ENCODE measurements around a stretch of chr11.

DNA sequence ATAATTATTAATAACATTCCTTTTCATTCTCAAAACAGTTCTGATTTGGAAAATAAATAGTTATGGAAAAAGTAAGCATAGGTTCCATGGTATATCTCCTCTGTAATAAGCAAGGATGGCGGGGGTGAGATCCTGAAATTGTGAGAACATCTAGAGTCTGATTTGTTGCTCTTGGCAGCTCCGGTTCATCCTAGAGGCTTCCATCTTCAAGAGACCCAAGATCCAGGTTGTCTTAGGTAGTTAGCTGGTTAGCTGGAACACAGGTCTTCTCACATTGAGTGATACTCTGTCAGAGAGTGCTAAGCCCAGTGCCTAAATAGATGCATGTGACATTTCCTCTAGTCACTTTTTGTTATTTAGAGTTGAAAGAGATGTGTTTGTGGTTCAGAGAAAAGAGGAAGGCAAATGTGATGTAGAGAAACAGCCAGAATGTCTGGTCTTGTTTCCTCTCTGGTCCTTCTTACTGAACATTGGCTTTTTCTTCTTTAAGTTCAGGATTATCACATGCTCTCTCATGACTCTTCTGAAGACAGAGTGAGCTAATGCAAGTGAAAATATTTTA, 75.2 kb downstream of the SWAP70 start:
- PRO-cap = no peak
- RAMPAGE, long total RNA, 3 experiments = no peak in any of the 3 experiments

GRCh38 chr11:9767978-9768367, 104.1 kb downstream of the SWAP70 start:
- PRO-cap = no peak
- RAMPAGE, long total RNA, 3 experiments = no peak in any of the 3 experiments

- PRO-cap = no peak
- RAMPAGE, long total RNA, 3 experiments = no peak in any of the 3 experiments
Measured at GRCh38 chr11:9922792-9923208, 258.9 kb downstream of the SWAP70 start.

GRCh38 chr11:10118143-10118566, 175.9 kb downstream of the SBF2 start:
- PRO-cap = no peak
- RAMPAGE, long total RNA, 3 experiments = no peak in any of the 3 experiments

DNA sequence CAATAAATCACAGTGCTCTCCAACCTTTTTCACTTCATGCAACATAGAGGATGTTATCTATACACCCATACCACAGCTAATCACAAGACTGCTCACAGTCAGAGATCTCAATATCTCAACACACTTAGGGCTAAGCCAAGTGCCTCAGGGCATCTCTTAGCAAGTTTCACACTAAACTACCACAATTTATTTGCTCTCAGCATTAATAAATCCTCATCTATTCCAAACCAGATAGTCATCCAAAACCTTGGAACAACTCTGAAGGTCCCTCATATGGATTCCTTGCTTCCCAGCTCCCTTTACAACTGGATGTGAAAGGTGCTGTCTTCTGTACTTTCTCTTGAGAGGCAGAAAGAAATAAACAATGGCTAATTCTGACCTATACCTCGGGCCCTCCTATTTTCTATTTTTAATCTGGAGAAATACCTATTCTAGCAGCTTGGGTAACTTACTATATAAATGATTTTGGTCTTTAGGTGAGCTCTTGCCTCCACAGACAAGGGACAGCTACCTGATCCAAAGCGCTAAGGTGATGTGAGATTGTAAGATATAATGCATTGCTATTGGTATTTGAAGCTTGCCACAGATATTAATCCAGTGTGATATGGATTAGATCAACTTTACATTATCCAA, 129.2 kb downstream of the SBF2 start:
- PRO-cap = no peak
- RAMPAGE, long total RNA, 3 experiments = no peak in any of the 3 experiments

DNA sequence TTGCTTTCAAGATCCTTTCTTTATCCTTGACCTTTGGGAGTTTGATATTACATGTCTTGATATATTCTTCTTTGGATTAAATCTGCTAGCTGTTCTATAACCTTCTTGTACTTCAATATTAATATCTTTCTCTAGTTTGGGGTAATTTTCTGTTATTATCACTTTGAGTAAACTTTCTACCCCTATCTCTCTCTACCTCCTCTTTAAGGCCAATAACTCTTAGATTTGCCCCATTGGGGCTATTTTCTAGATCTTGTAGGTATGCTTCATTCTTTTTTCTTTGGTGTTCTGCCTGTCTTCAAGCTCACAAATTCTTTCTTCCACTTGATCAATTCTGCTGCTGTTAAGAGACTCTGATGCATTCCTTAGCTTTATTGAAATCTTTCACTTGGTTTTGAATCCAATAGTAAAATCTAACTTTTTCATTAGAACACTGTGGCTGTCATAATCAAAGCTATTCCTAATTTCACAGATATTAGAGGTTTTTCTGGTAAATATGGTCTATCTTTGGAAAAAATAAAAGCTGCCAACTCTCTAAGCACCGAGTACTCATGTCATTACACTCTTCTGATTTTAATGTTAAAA, 113.4 kb downstream of the SBF2 start:
- PRO-cap = no peak
- RAMPAGE, long total RNA, 3 experiments = start-site peak on the minus strand in 1 of 3 experiments, centred at position 229 of the sequence, 13 reads per replicate

DNA sequence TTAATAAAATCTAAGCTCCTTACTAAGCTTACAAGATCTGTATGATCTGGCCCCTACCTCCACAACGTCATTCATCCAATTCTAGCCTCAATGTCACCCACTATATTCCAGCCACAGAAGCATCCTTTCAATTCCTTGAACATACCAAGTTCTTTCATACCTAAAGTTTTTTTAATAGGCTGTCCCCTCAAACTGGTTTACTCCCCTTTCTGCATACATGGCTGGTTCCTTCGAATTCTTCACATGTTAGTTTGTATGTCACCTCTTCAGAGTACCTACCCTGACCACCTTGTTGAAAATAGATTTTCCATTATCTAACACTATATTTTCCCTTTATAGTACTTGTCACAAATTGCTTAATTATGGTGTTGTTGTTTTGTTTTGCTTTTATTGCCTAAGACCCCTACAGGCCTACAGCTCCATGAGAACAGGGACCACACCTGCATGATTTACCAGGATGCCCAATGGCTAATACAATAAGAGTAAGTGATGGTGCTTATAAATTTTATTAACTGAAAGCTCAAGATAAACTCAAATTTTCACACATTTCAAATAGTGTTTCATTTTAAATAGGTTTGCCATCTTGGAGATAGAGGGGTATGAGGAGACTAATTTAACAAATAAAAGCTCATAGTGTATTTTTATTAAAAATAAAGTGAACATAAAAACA, 69.4 kb downstream of the SBF2 start:
- PRO-cap = no peak
- RAMPAGE, long total RNA, 3 experiments = no peak in any of the 3 experiments

DNA sequence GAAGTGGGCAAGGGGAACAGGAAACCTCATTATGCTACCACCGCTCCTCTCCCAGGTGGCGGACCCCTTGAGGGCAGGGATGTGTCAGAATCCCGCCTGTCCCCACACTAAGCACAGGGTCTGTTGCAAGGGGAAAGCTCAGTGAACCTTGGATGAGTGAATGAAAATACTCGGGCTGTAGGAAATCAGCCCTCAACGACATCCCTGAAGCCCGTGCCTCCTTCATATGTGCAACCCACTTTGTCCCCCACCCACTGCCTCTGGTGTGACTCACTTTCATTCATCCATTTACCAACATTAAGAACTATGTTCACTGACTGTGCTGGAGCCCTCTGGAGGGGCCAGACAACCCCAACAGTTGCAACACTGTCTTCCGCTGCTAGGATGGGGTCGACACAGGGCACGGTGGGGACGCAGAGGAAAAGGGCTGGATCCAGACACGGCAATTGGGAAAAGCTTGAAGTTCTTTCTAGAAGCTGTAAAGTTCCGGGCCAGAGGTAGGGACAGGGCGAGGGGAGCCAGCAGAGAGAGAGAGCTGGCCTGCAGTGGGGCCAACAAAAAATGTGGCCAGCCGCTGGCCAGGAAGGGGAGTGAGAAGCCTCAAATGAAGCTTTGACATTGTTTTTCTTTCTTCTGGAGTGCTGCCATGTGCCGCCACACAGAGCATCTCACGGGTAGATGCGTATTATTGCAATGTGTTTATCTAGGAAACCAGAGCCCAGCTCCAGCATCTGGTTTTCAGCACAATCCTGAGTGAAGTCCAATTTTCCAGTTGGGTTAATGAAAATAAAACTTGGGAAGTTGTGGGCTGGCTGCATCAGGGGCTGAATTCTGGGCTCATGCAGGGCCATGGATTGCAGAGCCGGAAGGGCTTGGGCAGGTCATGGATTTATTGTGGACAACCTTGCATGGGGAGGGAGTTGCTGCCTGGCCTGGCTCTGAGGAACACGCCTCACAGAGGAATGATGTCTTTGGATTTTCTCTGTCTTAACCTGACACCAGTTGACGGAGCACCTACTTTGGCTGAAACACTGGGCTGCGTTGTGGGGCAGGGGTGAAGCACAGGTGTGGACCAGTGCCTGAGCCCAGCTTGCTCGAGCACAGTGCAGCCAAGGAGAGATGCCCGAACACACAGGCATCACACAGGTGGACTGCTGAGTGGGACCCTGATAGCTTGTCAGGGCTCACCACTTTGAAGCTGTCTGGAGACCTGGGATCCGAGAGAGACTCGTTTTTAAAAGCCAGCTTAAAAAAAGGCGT, 67.7 kb upstream of the AMPD3 start:
- PRO-cap = no peak
- RAMPAGE, long total RNA, 3 experiments = no peak in any of the 3 experiments

GRCh38 chr11:10444917-10445335, 10.1 kb upstream of the AMPD3 start:
- PRO-cap = no peak
- RAMPAGE, long total RNA, 3 experiments = no peak in any of the 3 experiments

GRCh38 chr11:10488895-10489715, 34.0 kb downstream of the AMPD3 start:
- PRO-cap = no peak
- RAMPAGE, long total RNA, 3 experiments = no peak in any of the 3 experiments

- PRO-cap = no peak
- RAMPAGE, long total RNA, 3 experiments = start-site peak on the minus strand in 2 of 3 experiments, at chr11:10509987-10509997 at its widest, 99 to 128 reads per replicate
Measured at GRCh38 chr11:10509844-10510568, 31.0 kb downstream of the RNF141 start.

GRCh38 chr11:10580461-10581104, 12.1 kb upstream of the LYVE1 start:
- PRO-cap = no peak
- RAMPAGE, long total RNA, 3 experiments = no peak in any of the 3 experiments

DNA sequence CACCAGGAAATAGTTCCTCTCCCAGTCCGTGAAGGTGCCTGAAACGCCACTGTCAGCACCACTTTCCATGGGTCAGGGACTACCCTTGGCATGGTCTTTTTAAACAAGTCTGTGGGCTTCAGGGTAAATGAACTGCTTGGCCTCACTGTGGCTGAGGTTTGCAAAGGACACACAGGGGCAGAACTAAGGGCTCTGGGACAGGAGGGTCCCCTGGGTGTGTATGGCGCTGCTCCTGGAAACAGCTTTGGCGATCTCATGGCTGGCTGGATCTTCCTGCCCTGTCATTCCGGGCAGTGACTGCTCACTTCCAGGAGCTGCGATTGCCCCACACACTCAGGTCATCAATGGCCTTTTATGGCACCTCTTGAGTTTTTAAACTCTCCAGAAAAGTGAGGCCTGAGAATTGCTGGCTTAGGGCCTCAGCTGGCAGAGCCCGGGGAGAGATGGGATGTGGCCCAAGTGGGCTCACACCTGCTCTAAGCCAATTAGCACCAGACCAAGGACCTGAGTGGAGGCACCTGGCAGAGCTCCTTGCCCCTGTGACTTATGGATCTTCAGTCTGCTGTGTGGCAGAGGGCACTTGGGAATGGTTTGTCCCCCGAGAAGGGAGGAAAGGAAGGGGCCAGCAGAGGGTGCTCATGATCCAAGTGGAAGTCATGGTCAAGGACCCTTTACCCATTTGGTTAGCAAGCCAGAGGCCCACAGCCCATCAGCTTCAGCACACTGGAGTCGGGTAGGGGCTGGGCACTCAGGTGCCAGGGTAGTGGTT, 55.7 kb upstream of the LYVE1 start:
- PRO-cap = no peak
- RAMPAGE, long total RNA, 3 experiments = no peak in any of the 3 experiments

DNA sequence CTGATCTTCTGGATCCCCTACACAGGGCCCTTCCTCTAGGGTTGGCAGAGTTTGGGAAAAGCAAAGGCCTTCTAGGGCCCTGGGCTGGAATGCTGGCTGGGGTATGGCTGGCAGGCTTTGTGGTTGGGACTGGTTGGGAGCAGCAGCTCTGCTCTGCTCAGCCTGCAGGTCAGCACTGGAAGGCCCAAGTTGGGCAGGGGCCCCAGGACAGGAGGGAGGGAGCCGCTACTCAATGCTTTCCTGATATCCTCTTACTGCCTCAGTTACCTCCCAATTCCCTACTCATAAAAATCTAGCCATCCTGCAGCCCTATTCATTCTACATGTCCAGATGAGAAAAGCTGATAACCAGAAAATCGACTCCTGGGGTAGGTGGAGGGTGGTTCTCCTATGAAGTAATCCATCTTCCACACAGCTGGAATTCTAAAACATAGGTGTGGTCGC, 26.3 kb downstream of the IRAG1 start:
- PRO-cap = no peak
- RAMPAGE, long total RNA, 3 experiments = no peak in any of the 3 experiments

DNA sequence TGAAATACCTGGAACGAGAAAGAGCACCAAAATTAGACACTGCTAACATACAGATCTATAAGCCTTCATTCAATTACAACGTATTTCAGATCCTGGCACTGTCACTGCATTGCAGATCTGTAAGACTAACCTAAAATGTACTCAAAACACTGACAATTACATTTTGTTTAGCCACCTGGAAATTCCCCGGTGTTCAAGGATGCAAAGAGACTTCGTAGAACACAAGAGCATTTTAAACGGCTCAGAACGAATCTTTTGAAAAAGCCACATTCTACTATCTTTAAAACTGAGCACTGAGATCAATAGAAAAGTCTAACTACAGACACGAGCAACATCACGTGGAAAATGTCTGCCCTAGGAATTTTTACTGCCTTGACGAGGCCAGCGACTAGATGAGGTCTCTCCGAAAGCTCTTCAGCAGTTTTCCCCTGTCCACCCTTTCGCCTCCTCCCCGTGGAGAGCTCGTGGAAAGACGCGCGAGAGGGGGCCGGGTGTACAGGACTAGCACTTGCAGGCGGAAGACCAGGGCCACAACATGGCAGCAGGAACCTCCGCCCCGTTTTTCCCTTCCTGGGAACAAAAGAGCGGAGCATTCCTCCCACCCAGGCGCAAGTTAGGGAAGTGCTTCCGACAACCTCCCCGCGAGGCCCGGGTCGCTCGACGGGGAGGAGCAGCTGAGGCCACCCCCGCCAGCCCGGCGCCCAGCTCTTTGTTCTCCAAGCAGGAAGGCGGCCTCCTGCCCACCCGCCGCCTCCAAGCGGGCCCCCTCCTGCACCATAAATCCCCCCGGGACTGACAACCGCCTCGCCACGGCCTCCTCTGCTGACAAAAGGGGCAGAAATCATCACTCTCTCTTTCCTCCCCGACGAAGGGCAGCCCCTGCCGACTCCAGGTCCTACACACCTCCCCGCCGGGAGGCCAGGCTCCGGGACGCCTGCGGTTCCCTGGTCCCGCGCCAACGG, 1.1 kb downstream of the EIF4G2 start:
- PRO-cap = unidirectional peak, plus-strand start at position 507 of the sequence; unidirectional peak, plus-strand start at position 712 of the sequence
- RAMPAGE, long total RNA, 3 experiments = no peak in any of the 3 experiments

GRCh38 chr11:10930466-10931037, 72.7 kb upstream of the ZBED5 start:
- PRO-cap = unidirectional peak, plus-strand start at chr11:10930705
- RAMPAGE, long total RNA, 3 experiments = no peak in any of the 3 experiments

DNA sequence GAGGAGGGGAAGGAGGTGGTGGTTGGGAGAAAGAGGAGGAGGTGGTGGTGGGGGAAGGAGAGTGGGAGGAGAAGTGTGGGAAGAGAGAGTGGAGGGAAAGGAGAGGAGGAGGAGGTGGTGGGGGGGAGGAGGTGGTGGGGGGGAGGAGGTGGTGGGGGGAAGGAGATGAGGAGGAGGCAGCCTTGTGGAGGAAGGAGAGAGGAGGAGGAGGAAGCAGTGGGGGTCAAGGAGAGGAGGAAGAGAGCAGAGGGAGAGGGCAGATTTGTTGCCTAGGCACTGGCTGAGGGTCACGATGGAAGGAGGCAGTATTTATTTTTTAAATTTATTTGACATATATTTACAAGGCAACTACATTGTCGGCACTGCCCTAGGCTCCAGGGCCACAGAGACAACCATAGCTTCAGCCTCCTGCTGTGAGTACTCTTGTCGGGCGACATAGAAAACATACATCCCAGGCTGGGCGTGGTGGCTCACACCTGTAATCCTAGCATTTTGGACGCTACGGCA, 74.2 kb upstream of the ZBED5 start:
- PRO-cap = no peak
- RAMPAGE, long total RNA, 3 experiments = no peak in any of the 3 experiments

DNA sequence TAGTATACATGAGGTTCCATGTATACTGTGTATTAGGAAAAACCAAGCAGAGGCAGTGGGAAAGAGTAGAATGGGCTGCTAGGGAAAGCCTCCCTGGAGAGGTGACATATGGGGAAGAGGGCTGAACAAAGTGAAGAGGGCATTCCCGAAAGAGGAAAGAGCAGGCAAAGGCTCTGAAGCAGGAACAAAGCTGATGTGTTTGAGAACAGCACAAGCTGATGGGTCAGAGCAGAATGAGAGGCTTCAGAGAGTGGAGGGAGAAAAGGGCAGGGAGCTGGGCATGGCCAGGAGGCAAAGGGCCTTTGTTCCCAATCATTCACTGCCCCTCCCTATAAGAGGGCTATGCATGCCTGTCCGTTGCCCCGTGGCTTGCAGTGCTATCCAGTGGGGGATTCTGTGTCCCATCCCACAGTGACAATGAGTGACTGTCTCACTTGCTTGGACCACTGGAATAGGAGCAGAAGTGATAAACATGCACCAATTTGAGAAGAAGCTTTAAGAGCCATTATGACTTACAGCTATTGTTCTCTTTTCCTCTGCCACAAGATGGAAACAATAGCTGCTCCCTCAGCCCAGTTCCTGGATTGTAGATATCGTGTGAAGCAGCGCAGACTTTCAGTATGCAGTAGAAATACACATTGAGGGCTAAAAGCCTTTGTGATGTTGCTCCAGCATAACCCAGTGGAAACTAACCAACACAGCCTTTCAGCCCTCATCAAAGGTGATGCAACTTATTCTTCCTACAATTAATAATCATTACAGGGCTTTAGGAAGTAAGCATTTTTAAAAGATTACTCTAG, 39.6 kb downstream of the GALNT18 start:
- PRO-cap = no peak
- RAMPAGE, long total RNA, 3 experiments = no peak in any of the 3 experiments

DNA sequence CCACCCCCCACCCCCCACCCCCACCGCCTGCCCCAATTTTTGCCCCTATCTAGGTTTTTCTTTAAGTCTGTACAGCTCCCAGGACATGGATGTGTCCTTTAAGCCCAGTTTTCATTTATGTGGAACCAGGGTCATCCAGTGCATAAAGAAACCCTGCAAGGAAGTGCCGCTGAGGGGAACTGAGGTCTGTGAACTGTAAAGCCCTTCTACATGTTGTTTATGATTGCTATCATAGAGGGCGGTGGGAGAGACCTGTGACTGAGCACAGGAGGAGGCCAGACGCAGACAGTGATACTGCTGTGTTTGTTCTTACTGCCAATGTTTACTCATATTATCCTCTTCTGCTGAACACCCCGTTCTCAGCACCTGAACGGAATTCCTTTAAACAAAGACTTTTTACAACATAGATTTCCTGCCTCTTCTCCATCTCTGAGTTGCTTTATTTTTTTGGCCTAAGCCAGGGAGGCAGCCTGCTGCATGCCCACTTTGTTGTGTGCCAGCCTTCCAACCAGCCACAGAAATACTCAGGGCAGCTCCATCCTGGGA, 949 bp upstream of the GALNT18 start:
- PRO-cap = unidirectional peak, minus-strand start at position 195 of the sequence
- RAMPAGE, long total RNA, 3 experiments = no peak in any of the 3 experiments

DNA sequence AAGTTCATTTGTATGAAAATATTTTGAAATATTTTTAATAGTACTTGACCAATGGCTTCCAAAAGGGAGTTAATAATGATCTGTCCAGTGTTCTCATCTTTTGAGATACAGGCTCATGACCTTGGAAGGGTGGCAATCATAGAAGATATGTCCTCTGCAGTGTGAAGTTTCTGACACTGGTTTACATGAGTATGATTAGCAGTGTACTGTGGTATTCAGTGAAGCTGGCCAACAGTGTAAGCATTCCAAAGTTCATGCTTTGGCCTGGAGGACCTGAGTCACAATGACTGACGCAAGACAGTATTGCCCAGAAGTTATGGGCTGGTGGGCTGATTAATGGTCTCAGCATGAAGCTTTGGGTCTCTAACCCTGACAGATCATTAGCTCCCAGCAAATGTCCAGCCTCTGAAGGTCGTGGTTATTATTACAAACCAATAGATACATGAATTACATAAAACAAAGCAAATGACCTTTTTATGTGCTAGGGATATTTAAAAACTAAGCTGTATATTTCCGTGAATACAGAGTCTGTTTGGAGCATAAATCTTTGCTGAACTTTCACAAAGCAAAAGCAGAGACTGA, 28.5 kb upstream of the USP47 start:
- PRO-cap = no peak
- RAMPAGE, long total RNA, 3 experiments = no peak in any of the 3 experiments